Thoracic aorta (tissue), 1 donor: ENCODE measurements around a stretch of chr2.

- RAMPAGE, long total RNA: no peak
Observed at GRCh38 chr2:47379379-47379995, 10.4 kb downstream of the EPCAM start.

- RAMPAGE, long total RNA: no peak
Observed at GRCh38 chr2:47403769-47404208, 833 bp downstream of the MSH2 start.

DNA sequence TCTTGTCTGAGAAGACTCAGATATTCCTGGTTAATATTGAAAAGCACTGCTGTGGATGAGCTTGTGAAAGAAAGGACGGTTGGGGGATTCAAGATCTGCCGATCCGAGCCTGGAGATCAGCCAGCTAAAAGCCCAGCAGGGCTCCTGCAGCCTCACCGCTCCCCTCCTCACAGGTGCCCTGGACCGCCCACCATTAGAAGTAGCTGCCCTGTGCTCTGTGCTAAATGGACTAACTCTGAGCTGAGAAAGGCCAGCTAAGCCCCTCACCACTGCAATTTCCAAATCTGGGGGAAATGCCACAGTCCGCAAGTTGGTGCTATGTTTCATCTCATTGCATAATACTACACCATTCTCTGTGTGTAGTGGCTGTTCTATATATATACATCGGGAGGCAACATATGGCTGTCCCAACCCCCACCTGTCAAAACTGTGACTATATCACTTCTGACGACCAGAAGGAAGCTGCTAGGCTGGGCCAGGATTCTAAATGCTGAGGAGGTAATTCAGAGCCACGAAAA lies 50.7 kb downstream of the KCNK12 start:
- RAMPAGE, long total RNA: no peak

DNA sequence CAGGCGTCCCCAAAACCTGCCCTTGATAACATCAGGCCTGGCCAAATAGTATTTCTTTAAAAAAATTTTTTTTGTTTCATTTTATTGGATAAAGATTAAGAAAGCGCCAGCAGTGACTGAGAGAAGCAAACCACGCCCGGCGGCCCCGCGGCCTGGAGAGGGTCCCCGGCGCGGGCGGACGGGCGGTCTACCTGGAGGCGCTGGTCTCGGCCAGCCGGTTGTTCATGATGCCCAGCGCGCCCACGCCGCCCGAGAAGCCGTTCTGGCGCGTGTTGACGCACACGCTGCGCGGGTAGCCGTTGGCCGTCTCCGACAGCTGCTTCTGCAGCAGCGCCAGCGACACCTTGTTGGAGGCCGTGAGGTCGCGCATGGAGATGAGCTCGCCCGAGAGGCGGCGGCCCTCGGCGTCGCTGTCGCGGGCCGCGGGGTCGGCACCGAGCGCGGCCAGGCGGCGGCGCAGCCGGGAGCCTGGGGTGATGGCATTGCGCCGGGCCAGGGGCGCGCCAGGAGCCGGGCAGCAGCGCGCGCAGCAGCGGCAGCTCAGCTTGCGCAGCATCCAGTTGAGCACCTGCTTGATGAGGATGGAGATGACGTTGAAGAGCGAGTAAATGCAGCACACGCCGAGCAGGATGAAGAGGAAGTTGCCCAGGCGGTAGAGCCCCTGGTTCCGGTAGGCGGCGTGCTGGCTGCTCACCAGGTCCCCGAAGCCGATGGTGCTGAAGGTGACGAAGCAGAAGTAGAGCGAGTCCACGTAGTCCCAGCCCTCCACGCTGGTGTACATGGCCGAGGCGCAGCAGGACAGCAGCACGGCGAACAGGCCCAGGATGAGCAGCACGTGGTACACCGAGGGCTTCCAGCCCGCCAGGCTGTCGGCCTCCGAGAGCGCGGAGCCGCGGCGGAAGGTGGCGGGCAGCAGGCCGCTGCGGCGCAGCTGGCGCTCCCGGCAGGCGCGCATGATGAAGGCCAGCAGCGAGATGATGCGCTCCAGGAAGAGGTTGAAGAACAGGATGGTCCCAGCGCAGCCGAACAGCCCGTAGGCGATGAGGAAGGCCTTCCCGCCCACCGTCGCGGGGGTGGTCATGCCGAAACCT lies 49.7 kb downstream of the KCNK12 start:
- RAMPAGE, long total RNA: no peak

DNA sequence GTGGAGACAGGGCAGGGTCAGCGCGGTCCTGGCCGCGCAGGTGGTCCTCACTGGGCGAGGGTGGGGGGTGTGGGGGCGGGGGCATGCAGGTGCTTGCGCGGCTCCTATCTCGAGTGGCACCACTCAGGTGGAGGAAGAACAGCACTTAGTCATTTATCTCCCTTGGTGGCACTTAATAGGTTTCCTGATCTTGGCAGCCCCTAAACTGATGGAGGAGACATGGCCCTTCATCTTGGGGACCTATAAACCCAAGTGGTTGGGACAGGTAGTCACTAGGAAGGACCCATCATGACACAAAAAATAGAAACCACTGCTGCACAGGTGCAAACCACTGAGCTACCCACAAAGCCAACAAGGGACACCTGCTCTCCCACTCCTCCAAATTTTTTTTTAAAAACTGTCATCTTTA lies 49.0 kb downstream of the KCNK12 start:
- RAMPAGE, long total RNA: no peak

GRCh38 chr2:47696137-47696813 lies 86.7 kb upstream of the MSH6 start:
- RAMPAGE, long total RNA: no peak

DNA sequence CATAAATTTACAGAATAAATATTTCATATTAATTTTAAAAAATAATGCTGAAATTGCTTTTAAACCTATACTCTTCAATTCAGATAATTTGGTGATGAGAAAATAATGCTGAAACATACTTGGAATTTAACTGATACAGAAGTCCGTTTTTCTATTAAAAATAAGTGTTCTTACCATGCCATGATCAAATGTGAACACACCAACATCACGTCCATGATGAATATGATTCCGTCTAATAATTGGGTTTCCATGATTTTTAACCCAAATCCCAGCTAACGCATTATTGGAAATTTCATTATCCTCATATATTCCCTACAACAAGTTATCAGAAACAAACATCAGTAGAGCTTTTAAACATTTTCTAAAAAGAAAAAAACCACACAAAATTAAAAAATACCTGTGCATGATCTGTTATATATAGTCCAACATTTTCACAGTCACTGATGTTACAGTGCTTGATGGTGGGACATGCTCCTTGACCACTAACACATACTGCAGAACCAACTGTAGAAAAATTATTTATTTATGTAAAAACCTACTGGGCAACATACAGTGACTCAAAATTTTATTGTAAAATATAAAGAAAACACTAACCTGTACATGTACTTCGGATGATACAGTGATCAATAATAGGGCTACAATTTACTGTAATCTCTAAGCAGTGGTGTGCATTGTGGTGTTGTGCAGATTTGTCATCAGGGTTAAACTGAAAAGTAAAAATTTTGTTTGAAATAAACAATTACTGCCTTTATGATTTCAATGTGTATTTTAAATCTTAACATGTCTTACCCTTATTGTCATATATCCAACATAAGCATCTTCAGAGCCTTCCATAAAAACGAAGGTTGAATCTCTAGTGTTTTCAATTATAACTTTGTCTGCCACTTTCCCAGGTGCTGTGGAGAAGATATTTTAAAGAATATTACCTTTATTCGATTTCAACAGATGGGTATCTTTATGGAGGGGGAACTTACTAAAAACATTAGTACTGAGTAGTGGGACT lies 49.5 kb downstream of the MSH6 start:
- RAMPAGE, long total RNA: no peak

DNA sequence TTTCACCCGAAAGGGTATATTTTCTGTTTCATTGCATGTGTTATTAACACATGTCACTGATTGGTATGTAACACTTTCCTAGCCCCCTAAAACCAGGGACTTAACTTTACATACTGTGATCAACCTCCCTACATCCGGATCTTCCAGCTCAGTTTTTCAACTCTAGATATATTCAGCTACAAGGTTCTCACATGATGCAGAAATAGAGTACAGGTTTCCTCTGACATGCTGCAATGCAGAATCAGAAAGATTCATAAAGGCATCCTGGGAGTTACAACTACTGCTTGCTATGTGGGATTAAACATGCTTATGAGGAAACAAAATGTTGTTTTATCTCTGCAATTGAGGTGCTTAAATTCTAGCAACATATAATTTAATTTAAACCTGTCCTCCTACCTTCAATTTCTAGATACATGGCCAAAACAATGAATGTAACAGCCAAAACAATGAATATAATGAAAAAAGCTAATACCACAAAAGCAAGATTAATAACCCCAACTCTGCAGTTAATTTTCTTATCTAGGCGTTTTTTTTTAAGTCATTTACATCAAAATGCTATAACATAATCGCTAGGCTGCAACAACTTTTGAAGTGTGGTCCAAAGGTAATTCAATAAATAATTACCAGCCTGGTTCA lies 13.8 kb downstream of the FBXO11 start:
- RAMPAGE, long total RNA: no peak

DNA sequence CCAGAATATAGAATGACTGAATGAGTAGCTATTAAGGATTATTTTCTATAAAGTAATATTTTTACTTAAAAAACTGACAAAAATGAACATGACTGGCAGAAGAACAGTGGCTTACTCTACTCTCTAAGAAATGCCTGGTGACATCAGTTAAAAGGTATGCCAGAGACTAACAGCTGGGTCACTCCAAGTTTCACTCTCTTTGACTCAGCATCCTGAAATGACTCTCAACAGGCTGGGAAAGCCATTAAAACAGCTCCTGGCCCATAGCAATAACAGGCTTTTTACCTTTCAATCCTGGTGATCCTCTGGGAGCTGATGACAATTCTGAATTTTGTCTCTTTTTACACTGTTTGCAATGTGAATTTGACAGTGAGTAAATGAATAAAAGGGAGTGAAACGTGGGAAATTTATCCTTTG lies 65.9 kb upstream of the FOXN2 start:
- RAMPAGE, long total RNA: no peak

DNA sequence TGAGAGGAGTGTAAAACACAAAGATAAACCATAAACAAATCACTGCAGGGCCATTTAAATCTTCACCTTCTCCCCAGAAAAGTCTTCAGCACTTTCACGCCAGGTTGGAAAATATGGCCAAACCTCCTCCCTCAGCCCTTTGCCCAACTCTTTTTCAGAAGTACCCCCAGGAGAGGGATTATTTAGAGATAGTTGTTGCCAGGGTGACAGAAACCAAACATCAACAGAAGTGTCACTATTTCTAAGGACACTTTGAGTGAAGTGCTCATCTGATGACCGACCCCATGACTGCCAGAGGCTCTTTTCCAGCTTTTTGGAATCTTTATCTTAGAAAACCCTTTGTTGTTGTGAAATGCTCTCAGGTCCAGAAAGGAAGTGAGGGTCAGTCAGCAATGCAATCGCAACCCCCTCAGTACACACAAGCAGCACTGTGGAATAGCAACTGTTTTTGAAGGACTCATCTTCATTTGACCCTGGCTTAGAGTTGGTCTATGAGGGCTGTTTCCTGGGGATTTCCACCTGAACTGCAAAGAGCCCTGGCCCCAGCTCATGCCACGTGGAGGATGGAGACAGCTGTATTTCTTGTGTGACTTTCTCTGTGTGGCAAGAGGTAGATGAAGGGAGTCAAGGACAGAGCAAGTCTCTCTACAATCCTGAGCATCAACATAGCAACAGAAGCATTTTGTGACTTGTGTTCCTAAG lies 24.6 kb upstream of the PPP1R21 start:
- RAMPAGE, long total RNA: no peak

DNA sequence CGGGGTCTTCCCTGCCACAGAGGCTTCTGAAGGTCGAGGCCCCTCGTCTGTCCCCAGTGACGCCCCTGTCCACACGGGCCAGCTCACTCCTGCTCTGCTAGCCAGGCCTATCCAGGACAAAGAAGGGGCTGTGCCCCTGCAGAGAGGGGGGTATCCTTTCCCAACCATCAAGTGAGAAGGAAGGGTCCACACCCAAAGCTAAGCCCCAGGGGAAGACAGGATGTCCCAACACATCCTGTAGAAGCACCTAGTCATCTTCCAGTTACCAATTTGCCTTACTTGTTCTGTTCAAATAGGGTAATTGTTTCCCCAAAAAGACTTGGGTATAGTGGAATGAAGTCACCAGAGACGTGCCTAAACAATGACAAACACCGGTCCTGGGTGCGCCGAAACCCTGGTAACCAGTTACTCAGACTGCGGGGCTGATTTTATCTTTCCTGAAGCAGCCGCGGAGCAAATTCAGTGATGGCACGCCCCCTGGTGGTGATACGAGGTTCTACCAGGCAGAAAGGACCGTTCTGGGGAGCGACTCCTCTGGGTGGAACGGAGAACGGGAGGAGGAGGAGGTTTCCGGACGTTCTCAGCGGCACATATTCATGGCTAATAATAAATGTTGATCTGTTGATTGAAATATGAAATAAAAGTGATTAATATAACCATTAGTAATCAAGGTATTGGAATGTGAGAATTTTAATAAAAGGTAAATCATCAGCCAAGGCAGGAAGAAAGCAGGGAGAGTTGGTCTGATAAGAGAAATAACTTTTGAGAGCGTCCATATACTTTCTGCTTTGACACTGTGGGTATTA lies 19.9 kb upstream of the PPP1R21 start:
- RAMPAGE, long total RNA: no peak

DNA sequence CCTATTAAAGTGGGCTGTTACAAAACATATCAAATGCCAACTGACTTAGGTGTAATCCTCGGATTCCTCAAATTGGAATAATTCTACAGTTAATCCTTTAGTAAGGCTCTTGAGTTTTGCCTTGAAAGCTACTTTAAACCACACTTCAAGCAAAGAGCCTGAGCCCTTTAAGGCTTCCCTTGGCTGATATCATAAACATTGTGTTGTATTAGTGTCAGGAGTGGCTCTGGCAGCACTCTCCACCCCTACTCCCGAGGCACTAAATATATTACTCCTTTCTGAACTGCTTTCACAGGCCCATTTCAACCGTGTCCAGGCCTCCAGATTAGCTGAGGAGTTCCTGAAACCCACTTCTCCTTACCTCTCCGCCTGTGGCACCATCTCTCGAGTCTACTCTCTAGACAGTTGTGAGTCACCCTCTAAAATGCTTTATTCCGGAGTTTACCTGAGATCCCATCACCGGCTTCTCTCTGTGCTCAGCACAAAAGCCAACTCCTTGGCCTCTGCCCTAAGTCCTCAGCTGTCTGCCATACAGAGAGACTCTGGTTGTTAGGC lies 14.4 kb upstream of the STON1 start:
- RAMPAGE, long total RNA: no peak

GRCh38 chr2:51779677-51780245 lies 747.8 kb upstream of the NRXN1 start:
- RAMPAGE, long total RNA: no peak

DNA sequence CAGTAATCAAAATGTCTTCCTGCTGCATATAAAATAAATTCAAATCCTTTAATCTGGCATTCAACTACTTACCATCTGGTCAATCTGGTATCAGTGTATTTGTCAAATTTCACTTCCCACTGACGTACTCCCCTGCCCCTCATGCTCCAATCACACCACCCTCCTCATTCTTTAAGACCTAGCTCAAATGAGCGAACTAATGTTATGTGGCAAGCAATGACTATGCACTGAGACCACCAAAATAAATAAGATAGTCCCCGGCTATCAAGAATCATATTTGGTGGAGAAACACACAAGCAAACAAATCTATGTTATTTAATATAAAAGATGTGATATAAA lies 6.6 kb downstream of the ASB3 start:
- RAMPAGE, long total RNA: no peak

- RAMPAGE, long total RNA: no peak
Observed at GRCh38 chr2:53785313-53785648, 1.5 kb downstream of the ASB3 start.

GRCh38 chr2:53887117-53887690 lies 27.4 kb upstream of the GPR75 start:
- RAMPAGE, long total RNA: no peak

DNA sequence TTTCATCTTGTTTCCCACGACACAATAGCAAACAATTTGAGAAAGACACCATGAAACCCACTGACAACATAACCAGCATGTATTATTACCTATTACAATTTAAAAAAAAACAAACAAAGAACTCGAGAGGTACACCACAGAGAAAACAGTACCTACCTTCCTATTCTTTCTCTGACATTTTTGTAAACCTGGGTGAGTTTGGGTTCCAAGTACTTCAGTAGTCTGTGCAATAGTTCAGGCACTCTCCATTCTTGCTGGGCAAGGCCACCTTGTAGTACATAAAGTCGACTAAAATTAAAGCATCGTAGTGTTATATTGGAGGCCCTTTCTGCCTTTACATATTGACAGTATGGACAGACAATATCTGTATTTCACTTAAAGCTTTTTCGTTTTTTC lies 27.9 kb upstream of the GPR75 start:
- RAMPAGE, long total RNA: no peak

DNA sequence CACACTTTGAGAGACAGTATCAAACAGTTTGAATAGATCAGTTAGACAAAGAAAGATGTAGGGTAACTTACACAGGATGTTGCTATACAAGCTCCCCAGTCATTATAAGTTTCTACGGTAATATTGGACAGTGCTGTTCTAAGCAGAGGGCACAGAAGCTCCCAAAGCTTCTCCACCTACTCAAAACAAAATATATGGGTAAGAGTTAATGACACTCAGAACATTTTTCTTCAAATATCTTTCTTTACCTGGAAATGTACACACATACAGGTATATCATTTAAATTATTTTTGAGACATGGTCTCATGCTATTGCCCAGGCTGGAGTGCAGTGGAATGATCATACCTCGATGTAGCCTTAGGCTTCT lies 30.2 kb upstream of the GPR75 start:
- RAMPAGE, long total RNA: no peak

DNA sequence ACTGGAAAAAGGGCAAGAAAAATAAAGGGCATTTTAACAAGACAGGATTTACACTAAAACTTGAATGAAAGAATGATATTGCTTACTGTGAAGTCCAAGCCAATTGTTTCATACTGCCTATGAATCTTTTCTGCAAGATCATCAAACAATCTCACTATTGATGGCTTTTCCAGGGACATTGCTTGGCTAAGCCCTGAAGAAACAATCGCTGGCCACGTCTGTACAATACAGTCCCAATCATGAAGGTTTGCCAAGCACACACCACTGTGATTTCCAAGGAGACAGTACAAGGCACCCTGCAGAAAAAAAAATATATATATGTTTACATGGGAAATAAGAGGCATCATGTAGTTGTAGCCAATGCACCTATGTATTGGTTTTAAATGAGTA lies 41.5 kb upstream of the GPR75 start:
- RAMPAGE, long total RNA: no peak

DNA sequence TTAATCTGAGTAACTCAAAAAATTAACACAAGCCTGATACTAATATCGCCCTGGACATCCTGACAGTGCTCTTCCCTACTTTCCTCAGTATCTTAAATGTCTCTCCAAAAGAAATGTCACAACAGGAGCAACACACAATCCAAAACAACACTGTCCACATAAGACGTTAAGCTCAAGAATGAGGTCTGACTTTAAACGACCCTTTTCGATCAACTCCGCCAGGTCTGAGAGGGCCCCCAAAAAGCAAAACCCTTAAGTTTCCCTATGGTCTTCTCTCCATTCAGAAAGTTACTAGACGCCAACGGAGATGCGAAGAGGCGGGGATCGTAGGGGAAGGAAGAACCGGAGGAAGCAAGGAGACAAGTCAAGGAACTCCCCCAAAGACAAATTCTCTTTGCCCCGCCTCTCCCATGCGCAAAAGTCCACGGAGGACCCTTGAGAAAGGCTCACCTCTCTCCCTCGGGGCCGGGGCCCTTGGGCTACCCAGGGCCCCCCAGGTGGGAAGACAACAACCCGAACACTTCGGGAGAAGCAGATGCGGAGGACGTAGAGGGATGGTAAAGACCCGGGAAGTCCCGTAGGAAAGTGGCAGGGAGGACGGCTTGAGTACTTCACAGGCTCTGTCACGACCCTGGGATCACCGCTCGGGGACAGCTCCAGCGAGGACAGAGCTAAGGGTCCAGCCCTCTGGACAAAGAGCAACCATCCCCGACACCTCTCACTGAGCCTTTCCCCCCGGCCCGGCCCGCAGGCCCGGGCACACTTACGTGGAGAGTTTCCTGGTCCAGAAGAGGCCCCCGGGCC lies 815 bp downstream of the PSME4 start:
- RAMPAGE, long total RNA: no peak